GM12892 (cell line): ENCODE measurements around the genes DLGAP3, TMEM35B, CLSPN and AGO1.

DNA sequence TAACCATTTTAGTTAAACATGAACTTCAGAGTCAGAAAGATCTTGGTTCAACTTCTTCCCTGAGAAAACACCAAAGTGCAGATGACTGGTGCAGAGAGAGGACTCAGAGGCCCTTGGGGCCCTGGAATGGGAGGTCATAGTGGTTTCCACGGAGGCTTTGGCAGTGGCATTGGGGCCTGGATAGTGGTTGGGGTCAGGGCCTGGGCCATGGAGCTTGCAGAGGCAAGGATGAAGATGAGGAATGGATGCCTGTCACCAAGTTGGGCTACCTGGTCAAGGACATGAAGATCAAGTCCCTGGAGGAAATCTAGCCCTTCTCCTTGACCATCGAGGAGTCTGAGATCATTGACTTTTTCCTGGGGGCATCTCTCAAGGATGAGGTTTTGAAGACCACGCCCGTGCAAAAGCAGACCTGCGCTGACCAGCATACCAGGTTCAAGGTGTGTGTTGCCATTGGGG lies 22.3 kb upstream of the RNF19B start:
- RRBS = no CpG with 5 or more reads among the region's 5 CpGs

GRCh38 chr1:33010524-33010832 lies 26.2 kb downstream of the AK2 start:
- RRBS = no CpG with 5 or more reads among the region's 5 CpGs

DNA sequence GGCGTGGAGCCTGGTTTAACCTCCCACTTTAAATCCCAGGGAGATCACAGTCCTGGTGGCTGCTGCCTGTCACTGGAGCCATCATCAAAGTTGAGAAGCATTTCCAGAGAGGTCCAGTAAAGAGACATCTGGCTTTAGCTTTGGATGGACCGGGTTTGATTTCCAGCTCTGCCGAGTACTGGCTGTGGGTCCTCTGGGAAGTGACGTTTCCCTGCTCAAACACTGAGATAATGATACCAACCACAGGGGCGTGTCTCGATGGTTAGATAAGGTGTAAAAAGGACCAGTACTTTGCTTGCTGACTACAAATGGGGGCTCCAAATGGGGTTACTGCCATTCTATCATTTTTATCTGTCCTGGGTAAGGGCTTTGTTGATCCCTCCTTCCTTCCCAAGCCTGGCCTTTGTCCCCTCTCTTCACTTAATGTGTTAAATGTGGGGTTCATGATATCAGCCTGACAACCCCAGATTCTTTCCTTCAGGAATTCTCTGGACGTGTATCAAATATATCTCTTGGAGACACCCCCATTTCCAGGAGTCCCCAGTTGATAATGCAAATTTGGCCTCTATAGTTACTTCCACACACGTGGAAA lies 39.1 kb downstream of the TRIM62 start:
- RRBS = no CpG with 5 or more reads among the region's 8 CpGs

DNA sequence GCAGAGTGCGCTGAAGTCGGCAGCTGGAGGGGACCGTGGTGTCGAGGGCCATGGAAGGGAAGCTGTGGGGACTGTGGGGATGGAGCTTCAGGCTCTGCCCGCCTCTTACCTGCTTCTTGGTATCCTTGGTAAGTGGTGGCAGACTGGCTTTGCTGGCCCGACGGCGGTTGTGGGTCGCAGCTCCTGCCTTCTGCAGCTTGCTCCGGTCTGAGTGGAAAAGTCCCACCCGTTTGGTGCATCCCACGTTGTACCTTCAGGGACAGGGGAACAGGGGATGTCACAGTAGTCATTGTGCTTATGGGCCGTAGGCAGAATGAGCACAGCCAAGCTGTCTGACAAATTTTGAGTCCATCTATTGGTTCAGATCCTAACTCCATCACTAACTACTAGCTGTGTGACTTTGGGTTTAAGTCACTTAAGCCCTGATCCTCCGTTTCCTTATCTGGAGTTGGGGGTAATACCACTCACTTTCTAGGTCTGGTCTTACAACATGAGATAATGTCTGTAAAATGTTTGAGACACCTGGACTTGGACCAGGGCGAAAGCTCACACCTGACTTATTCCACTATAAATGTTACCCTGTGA lies 9.2 kb upstream of the A3GALT2 start:
- RRBS = no CpG with 5 or more reads among the region's 15 CpGs

GRCh38 chr1:34684648-34685694 lies 69.9 kb upstream of the GJB5 start:
- RRBS = no CpG with 5 or more reads among the region's 8 CpGs

DNA sequence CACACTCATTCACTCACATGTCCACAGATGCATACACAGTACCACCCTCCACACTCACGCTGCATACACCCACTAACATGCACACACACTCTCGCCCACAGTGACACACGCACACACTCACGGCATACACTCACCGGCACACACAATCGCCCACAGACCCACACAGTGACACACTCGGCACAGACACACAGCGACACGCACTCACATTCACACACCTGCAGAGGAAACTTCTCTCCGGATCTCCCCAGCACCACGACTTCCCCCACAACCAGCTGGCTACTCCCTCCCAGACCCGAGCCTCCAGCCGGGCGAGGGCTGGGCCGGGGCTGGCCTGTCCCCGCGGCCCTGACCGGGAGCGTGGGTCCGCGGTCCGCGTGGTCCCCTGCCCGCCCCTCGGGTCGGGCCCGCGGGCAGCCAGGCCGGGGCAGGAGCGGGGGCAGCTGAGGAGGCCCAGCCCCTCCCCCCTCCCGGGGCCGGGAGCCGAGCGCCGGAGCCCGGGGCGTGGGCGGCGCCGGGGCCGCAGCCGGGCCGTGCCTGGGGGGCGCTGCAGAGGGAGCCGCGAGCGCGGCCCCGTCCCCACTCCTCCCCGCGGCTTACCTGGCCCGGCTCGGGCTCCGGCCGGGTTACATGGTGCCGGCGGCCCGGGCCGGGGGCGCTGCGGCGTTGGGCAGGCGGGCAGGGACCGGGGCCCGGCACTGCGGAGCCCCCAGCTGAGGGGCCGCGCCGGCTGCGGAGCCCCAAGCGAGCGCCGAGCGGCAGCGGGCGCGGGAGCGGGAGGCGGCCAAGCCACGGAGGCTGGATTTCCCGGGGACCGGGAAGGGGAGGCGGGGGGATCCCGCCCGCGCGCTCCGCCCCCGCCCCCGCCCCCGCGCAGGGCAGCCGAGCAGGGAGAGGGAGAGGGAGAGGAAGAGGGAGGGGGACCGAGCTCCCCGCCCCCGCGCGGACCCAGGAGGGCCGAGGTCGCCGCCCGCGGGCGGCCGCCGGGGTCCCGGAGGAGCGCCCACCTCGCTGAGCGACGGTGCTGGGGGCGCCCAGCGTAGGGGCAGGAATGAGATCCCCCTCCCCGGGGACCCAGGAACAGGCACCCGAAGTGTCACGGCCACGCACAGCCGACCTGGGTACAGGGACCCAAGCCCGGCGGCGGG lies at the start of gene DLGAP3:
Gene DLGAP3 (minus strand): TSS at position 797 of the 1,145 bp plus-strand sequence.
- RRBS = 3% methylated on average over 56 of the region's 121 CpGs

GRCh38 chr1:34985133-34985788 lies at the start of gene TMEM35B:
Gene TMEM35B, minus strand, starts transcription at chr1:34985347.
- RRBS = no CpG with 5 or more reads among the region's 43 CpGs

GRCh38 chr1:35179411-35180247 lies 13.3 kb downstream of the SFPQ start:
- RRBS = no CpG with 5 or more reads among the region's 7 CpGs

GRCh38 chr1:35360271-35361465 lies 92.2 kb downstream of the ZMYM4 start:
- RRBS = no CpG with 5 or more reads among the region's 4 CpGs

GRCh38 chr1:35506288-35506887 lies 50.8 kb downstream of the KIAA0319L start:
- RRBS = no CpG with 5 or more reads among the region's 3 CpGs

- RRBS = no CpG with 5 or more reads among the region's 4 CpGs
Observed at GRCh38 chr1:35554854-35555347, 2.3 kb downstream of the KIAA0319L start.

DNA sequence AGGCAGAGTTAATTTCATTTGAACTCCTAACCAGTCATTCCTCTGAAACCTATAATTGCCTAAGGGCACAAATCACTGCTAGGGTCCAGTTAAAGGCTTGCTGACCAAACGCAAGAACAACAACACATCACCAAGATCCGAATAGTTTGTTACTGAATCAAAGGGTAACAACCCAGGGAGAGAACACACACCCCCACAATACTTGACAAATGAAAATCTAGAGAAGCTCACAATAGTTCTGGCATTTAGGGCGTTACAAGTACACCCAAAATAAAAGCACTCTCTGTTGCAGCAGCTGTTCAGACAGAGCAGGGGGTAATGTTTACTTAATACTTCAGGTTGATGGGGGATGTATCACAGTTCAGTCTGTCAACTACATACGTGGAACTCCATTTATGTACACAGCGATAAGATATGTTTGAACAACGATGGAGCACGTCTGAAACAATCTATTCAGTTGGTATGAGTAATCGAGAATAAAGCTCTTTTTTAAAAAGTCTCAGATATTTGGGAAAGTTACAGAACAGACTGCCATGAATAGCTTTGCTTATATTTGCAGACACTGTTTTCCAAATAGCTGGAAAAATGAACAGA lies 1.2 kb downstream of the KIAA0319L start:
- RRBS = no CpG with 5 or more reads among the region's 8 CpGs

DNA sequence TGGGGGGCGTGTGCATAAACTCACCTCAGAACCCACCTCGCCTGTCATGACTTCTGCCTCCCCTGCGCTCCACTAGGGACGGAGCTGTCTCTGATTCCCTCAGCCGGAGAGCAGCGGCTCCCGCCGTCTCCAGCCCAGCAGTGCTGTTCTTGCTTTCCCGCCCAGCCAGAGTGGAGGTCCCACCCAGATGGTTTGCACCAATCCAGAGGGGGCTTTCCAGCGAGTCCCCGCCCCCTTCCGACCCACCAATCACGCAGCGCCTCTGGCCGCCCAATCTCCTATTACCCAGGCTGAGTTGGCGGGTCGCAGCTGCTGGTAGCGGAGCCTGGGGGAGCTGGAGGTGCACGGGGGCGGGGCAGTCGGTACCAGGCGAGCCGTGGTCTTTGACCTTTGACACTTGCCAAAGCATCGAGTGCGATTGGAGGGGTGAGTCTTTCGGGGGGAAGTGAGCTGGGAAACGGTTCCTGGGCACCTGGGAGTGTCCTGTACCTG lies at the start of gene CLSPN:
Gene CLSPN (minus strand): TSS at position 156 of the 492 bp plus-strand sequence.
- RRBS = no CpG with 5 or more reads among the region's 27 CpGs

DNA sequence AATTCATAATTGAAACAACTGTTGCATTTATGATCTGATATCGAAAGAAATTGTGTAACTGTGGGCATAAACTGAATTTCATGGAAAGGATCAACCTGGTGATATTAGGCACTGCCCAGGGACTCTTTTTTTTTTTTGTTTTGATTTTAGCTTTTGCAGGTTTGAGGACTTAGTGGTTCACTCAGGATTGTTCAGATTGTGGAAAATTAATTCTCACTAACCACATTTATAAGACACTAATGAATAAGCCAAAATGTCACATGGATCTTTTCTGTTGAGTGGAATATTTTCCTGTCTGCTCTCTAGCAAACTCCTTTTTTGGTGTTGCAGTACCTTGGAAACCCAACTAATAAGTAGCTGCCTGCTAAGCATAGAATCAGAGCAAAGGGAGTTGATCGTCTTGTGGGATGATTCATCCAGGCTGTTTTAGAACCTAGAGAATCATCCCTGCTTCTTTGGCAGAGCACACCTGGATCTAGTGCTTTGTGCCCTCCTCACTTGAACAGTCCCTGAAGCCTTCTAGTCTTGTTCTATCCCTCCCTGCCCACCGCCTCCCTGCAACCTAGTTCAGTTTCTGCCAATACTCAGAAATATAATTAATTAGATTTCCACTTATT lies 2.2 kb downstream of the AGO4 start:
- RRBS = no CpG with 5 or more reads among the region's 3 CpGs

GRCh38 chr1:35869338-35870103 lies 13.5 kb upstream of the AGO1 start:
- RRBS = no CpG with 5 or more reads among the region's 35 CpGs

- RRBS = under 1% methylated on average over 31 of the region's 62 CpGs
Observed at GRCh38 chr1:35882808-35883548, at the start of gene AGO1. Gene AGO1, plus strand, starts transcription at chr1:35883209.

DNA sequence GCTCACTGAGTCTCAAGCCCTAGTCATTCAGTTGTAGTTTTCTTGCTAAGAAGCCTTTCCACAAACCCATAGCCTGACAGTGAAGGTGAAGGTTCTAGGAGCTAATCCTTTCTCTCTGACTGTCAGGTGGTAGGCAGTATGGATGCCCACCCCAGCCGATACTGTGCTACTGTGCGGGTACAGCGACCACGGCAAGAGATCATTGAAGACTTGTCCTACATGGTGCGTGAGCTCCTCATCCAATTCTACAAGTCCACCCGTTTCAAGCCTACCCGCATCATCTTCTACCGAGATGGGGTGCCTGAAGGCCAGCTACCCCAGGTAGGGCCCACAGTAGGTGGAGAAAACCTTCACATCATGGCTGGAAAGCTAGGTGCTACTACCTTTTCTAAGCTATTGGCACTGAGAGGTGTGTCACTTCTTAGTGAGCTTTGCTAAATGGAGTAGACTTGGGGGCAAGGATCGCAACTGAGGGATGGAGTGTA lies 15.6 kb upstream of the AGO3 start:
- RRBS = no CpG with 5 or more reads among the region's 9 CpGs

DNA sequence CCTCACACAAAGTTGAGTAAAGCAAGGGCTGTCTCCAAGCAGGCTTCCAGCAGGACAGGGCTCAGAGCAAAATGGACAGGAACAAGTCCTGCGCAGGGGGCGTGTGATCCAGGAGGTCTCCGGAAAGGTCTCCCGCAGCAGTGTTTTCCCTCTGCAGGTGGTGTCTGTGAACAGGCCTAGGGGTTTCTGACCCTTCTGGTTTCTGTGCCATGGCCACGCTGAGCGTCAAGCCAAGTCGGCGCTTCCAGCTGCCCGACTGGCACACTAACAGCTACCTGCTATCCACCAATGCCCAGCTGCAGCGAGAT lies 773 bp downstream of the TEKT2 start:
- RRBS = no CpG with 5 or more reads among the region's 10 CpGs

- RRBS = no CpG with 5 or more reads among the region's 13 CpGs
Observed at GRCh38 chr1:36108926-36109564, 16.0 kb downstream of the COL8A2 start.

GRCh38 chr1:36115027-36115694 lies 9.9 kb downstream of the COL8A2 start:
- RRBS = 80% methylated on average over 4 of the region's 23 CpGs